Natural killer cell (primary cell): ENCODE measurements around a stretch of chr2.

DNA sequence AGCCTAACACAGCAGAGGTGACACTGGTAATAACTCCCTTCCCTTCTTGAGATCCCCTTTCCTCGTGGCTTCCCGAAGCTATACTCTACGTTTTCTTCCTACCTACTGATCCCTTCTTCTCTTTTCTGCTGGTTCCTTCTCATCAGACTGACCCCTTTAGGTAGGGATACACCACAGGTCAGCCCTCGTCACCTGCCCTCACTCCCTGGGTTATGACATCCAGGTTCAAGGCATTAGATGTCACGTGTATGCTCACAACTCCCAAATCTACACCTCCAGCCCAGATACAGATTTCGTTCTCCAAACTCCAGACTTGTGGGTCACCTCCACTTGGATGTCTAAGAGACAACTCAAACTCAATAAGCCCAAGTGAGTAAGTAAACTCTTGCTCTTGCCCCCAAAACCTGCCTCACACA, 145.5 kb downstream of the AFF3 start:
- PRO-cap: no peak

GRCh38 chr2:100644152-100644672, 81.4 kb downstream of the PDCL3 start:
- PRO-cap: no peak

- PRO-cap: no peak
Observed at GRCh38 chr2:100818061-100818439, 1.9 kb upstream of the NPAS2 start.

GRCh38 chr2:100825301-100825855, 5.4 kb downstream of the NPAS2 start:
- PRO-cap: no peak

DNA sequence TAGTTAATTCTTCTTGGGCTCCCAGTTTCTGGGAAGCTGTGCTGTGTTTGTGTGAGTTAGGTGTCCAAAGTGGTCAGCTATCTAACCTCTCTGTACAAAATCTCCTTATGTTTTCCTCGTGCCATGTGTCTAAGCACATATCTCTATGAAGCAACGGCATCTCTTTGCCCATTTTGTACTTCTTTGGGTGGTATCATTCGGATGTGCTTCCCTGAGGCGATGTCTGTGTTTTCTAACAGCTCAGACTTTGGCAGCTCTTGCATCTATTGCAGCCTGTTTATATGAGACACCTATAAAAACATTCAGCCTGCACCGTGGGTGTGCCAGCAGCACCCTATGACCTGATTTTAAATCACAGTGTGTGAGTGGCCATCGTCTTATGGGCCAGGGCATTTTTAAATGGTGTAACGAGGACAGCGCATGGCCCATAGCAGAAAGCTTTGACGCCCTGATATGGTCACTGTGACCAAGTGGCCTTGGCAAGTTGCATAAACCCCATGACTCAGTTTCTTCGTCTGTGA, 12.9 kb downstream of the NPAS2 start:
- PRO-cap: no peak

DNA sequence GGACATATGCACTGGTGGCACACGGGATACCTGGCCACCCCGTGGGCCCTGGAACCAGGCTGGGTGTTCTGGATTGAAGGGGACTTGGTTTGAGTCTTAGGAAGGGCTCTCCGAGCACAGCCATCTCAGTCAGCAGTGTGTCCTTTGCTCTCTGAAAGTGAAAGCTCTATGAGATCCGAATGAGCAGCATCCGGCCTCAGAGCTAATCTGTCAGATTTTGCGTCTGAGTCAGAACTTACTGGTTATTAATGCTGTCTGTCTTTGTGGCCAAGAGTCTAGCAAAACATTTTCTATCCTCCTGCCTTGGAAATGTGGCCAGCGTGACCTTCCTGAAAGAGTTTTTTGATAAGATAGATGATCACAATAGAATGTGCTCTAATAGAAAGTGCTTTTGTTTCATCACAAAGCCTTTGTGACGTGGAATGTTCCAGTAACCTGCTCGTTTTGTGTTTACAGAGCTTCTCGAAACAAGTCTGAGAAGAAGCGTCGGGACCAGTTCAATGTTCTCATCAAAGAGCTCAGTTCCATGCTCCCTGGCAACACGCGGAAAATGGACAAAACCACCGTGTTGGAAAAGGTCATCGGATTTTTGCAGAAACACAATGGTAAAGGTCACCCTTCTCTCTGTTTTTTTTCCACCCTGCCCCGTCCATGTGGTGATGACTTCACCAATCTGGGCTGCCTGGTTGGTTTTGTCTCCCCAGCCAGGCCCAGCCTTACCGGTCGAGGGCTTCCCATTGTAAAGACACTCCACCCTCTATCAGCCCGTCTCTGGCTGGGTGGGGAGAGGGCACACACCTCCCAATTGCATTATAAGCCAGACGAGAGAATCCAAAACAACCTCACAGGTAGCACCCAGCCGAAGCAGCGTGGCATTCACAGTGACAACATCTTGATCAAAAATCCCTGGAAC, 77.1 kb upstream of the RPL31 start:
- PRO-cap: bidirectional peak, plus-strand start at position 245 of the sequence, minus-strand start at position 139 of the sequence

DNA sequence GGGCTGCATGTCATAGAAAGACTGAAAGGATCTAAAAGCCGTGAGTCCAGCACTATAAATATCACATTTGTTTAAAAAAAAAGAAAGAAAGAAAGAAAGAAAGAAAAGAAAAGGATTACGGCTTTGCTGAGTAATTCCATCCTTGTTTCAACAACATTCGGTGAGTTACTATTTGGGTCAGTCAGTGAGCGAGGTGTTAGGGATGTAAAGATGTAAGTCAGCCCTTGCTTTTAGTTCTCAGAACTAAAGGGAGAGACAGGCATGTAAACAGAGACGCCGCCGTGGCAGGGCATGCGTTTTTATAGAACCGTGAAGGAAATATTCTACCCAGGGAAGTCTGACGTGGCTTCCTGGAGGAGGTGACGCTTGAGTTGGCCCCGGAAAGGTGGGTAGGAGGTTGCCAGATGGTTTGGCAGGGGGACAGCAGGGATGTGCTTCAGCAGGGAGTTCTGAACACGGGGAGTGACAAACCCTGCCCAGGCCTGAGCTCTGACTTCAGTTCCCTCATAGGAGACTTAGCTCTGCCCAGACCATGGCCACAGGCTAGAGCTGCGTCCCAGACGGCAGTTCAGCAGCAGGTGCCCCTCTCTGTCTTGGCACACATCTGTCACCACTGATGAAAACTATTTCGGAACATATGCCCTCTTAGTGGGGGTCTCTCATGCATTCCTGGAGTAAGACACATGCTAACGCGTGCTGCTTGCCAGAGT, 23.5 kb upstream of the RPL31 start:
- PRO-cap: no peak

DNA sequence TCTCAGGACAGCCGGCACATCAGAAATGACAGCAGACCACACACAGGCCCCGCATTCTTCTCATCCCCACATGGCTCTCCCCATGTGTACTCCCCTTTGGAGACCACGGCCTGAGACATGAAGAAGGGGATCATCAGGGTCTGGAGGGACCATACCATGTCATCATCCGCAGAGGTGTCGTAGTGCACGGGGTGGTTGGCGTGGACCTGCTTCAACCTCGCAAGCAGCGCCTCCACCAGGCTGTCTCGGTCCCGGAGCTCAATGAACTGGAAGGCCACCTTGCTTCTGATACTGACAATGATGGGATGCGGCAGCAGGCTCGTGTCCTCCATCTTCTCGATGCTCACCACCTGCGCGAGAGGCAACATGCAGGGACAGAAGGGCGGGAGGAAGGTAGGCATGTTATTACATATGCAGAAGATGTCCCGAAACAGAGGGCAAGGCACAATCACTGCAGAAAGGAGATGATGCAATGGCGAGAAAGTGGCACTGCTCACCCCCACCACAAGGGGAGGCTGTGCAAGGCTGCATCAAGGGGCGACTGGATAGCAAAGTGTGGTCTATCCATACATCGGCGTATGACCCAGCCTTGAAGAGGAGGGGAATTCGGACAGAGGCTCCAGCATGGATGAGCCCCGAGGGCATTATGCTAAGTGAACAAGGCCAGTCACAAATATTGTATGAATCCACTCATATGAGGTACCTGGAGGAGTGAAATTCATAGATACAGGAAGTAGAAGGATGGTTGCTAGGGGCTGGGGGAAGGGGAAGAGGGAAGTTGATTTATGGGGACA, 36.4 kb downstream of the RPL31 start:
- PRO-cap: no peak

DNA sequence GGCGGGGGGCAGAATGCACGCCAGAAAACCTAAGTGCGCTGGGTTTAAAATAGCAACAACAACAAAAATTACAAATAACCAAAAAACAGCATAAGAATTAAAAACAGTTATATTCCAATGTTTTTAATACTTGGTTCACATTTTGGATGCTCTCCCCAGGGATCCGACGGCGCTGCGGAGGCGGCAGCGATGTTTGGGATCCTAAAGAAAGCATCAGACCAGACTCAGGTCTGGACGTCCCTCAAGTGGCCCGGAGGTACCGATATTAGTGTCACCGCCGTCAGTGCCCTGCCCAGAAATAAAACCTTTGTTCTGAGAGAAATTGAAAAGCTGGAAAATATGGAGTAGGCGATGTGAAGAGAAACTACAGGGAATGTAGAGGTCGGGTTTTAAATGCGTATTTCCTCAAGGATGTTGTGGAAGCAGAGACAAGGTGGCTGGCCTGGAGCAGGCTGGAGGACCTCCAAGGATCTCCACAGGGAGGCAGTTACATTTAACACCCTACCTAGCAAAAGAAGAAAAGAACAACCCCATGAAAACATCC, 668 bp upstream of the TBC1D8 start:
- PRO-cap: no peak

- PRO-cap: no peak
Observed at GRCh38 chr2:101152322-101153119, 1.3 kb upstream of the TBC1D8 start.

DNA sequence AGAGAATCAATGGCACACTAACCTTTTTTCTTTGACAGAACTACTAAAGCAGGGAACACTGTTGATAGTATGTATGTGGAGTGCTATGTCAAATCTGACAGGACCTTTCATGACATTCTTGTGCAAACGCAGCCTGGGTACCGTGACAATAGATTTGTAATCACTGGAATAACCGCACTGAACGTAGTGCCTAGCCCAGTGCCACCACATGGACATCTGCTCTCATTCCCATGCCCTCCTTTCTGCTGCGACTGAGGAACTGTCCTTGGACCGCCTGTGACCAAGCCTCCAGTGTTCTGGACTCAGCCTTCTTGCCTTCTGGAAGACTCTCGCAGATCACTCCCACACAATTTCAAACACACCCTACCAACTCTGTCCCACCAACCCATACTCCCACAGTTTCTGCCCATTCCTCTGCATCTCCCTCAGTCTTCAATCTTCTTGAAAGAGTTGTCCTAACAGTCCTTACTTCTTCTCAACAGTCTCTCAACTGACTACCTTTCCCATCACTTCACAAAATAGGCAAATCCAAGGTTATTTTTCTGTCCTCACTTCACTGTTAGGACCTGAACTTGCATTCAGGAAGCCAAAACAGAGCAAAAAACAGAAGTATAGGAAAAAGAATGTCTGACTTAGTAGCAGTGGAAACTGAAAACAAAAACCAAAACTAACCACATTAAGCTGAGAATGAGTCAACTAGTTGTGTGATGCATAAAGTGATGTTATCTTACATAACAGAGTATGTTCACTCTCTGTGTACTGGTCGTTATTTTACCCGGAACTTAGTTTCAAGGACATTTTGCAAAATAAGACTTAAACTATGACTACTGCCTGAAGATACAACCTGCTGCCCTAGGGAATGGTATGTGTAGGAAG, 2.0 kb downstream of the RNF149 start:
- PRO-cap: unidirectional peak, plus-strand start at position 177 of the sequence; unidirectional peak, minus-strand start at position 244 of the sequence; bidirectional peak, plus-strand start at position 816 of the sequence, minus-strand start at position 605 of the sequence

DNA sequence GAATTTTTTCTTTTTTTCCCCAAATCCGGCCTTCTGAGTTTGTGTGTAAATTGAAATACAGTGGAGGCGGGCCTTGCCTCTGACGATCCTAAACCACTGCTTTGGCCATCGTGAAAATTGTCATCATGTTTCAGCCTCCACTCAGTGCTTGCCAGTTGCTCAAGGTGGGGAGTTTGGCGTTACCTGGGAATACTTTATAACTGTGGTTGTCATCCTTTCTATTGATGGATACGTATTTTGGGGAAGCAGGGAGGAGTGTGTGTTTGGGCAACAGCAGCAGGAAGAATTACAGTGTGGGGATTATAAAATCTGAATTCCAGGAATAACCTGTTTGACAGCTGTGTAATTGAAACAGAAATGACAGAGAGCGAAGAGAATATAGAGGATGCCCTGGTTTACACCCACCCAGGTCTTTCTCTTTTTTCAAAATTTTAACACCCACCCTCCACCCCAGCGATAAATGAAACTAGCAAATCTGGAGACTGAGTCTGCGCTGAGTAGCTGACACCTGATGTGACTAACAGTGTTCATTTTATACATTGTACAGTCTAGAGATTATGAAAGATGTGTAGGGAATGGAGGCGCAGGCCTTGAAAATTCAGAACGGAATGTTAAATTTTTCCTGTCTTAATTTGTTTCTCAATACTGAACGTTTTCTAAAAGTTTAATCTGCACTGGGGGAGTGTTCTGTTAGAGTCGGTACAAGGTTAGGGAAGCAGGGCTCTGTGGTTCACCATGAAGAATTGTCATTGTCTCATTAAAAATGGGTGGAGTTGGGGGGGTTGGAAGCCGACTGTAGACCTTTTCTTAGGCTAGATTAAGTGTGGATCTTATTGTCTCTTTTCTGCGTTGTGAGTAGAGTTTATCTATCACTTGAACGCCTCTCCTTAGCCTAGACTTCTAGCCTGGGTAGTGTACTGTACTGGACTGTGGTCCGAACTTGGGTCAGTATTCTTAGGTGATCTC, 1.6 kb downstream of the MAP4K4 start:
- PRO-cap: no peak

GRCh38 chr2:101855631-101856337, 136.0 kb upstream of the IL1R2 start:
- PRO-cap: no peak

DNA sequence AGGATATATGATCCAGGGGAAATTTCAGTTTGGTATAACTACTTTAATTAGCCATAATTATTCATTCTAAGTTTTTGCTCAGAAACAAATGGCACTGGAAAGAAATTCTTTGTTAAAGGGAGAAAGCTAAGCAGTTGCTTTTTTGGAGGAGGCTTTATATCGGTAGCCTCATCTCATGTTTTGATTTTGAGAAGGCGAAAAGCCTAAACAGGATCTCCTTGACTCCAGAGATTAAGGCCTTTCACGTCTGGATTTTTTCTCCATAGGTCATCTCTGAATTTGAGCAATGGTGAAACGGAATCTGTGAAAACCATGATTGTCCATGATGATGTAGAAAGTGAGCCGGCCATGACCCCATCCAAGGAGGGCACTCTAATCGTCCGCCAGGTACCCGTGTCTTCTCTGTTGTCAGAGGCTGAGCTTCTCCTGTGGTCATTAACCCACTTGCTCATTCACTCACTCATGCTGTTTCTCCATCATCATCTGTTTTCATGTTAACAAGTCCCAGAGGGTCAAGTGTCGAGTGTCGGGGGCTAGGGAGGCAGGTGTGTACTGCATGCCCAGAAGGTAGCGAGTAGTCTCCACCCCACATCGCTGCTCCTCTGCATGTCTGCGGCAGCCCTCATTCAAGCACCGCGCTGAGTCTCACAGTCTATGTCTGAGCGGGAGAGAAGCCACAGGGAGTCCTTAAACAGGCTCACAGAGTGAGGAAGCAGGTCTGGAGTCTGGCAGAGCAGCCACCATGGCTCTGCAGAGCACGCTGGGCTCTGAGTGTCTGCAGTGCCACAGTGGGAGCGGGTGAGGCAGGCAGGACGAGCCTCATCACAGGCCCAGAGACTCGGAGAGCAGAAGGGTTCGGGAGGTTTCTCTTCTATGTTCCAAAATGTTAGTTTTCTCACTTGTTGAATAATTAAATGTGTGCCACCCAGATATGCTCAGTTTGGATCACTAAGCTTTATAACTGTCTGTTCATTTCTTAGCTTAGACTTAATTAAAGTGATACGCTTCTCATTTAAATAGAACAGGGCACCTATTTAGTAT, 121.4 kb upstream of the IL1R2 start:
- PRO-cap: no peak

GRCh38 chr2:101961727-101962715, 29.7 kb upstream of the IL1R2 start:
- PRO-cap: no peak

GRCh38 chr2:101989795-101990142, 2.0 kb upstream of the IL1R2 start:
- PRO-cap: no peak

DNA sequence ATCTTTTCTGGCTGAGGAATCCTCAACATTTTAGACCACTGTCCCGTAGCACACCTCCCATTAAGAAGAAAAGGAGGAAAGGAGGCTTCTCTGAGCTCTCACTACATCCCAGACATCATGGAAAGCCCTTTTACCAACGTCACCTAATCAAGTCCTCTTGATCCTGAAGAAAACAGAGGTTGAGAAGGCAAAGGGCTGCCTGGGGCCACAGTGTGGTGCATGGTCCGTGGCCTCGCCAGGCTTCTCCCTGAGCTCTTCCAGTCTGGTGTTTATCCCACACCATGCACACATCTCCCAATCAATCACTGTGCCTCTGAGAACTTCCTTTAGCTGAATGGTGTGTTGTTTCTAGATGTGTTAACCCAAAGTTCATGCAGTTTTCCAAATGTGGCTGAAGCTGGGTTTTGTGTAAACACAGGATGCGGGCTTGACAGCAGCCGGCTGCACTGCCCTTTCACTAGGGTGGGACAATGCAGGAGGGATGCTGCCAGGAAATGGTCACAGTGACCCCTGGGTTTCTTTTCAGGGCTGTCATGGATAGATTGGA, 54.4 kb downstream of the IL1R2 start:
- PRO-cap: no peak

- PRO-cap: no peak
Observed at GRCh38 chr2:102059922-102060597, 68.3 kb downstream of the IL1R2 start.

GRCh38 chr2:102101743-102102169, 40.8 kb upstream of the IL1R1 start:
- PRO-cap: no peak

GRCh38 chr2:102104208-102104974, 38.2 kb upstream of the IL1R1 start:
- PRO-cap: no peak